SK-MEL-5 (cell line): ENCODE measurements around a stretch of chr12.

RAMPAGE:
- cytosol, long total RNA, result no peak
- long total RNA, result no peak
- nucleus, long total RNA, result no peak
Observed at GRCh38 chr12:11761871-11762590, 112.6 kb downstream of the ETV6 start.

GRCh38 chr12:11863677-11864506, 206.8 kb upstream of the BCL2L14 start:
RAMPAGE:
- cytosol, long total RNA, result no peak
- long total RNA, result no peak
- nucleus, long total RNA, result no peak

DNA sequence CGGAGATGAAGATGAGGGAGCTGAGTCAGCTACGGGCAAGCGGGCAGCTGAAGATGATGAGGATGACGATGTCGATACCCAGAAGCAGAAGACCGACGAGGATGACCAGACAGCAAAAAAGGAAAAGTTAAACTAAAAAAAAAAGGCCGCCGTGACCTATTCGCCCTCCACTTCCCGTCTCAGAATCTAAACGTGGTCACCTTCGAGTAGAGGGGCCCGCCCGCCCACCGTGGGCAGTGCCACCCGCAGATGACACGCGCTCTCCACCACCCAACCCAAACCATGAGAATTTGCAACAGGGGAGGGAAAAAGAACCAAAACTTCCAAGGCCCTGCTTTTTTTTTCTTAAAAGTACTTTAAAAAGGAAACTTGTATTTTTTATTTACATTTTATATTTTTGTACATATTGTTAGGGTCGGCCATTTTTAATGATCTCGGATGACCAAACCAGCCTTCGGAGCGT, 40.7 kb downstream of the BCL2L14 start:
RAMPAGE:
- cytosol, long total RNA, result no peak
- long total RNA, result no peak
- nucleus, long total RNA, result no peak

DNA sequence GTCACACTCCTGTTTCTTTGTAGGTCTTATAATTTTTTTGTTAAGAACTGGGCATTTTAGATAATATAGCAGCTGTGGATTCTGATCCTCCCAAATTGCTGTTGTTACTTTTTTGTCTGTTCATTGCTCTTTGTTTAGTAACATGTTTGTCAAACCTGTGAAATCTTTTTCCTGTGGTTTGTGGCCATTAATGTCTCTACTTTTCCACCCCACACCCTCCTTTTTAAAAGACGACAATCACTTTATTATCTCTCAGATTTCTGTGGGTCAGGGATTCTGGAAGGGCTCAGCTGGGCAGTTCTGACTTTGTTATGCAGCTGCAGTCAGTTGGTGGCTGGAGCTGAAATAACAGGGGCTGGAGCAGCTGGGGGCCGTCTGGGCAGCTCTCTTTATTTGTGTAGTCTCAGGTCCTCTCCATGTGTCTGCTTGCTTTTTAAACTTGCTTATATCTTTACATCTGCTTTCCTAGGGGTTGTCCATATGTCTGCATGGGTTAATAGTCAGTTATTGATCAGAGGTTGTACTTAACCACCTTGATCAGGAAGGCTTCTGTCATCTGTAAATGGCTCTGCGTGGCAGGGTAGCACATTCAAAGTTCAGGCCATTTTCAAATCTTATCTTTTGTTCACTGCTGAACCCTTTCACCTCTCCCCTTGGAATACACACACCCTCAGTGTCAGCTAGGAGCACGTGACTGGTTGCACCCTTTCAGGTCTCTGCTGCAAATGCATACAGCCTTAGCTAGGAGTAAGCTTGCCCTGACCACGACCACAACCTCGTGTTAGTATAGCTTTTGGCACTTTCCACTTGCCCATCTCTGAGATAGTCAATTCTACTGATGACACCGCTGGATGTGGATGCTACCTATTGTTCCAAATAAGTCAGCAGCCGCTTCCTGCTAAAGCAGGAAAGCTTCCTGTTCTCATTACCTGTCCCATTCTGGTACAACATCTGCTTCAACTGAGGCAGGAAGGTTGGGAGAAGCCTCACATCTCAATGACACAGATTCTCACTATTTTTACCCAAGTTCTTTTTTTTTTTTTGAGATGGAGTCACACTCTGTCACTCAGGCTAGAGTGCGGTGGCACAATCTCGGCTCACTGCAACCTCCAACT, 28.0 kb downstream of the BORCS5 start:
RAMPAGE:
- cytosol, long total RNA, result no peak
- long total RNA, result no peak
- nucleus, long total RNA, result no peak

DNA sequence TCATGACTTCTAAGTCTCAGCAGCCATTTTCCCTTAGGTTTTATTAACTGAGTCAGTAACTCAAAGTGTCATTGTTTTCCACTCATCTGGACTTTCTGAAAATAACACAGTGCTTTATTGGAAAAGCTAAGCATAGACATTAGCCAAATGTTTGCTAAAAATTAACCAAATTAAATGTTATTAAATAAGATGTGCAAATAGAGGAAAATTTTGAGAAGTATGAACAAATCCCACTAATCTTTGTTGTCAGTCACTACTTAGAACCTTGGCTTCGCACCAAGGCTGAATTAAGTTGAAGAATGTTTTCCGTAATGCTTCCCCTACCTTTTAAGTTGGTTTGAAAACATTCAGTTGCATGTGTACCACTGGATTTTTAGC, 42.9 kb downstream of the BORCS5 start:
RAMPAGE:
- cytosol, long total RNA, result no peak
- long total RNA, result no peak
- nucleus, long total RNA, result no peak

DNA sequence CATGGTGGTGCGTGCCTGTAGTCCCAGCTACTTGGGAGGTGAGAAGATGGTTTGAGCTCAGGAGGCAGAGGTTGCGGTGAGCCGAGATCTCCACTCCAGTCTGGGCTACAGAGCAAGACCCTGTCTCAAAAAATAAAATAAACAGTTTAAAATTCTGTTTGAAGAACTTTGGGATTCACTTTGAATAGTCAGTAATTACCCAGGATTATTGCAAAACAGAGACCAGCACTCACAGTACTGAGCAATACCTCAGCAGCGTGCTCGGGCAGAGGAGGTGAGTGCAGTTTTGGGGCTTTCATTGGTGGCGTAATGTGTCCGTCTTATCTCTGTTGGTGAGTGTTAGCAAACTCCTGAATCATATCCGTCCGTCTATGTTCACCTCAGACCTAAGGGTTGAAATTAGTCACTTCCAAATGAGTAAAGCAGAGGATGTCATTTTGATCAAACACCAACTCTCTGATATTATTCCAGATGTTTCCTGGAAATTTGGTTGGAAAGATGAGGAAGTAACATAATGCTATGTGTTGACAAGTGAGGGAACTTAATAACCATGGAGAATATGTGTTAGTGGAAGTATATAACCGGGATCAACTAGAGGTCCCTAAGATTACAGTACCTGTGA, 82.7 kb downstream of the BORCS5 start:
RAMPAGE:
- cytosol, long total RNA, result no peak
- long total RNA, result no peak
- nucleus, long total RNA, result no peak

DNA sequence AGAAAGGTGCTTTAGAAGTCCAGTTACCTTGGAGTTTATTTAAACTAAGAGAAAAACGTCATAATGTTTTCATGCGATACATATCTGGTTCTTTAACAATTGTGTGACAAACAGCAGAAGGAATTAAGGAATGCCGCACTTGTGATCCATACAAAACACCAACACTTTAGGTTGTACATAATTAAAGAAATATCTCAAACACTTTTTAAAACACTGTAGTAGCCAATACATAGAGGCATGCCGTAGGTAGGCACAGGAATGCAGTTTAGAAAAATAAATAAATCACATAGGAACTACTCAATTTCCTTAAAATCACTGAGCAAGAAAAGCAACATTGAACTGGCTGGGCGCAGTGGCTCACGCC, 94.4 kb downstream of the BORCS5 start:
RAMPAGE:
- cytosol, long total RNA, result no peak
- long total RNA, result no peak
- nucleus, long total RNA, result no peak

DNA sequence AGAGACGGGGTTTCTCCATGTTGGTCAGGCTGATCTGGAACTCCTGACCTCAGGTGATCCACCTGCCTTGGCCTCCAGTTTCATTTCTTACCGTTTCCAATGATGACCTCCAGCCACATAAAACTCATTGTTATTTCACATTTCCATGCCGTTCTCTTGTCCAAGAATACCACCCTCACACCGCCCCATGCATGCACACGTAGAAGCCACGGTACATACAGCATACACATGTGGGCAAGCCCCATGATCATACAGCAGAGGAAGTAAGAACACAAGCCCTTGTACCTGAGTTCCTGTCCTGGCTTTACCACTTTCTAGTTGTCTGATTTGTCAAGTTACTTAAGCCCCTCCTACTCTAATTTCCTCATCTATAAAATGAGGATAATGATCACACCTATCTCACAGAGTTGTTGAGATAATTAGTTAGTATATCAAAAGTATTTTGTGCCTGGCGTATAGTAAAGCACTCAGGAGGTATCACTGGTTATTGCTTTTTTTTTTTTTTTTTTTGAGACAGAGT, 59.9 kb downstream of the DUSP16 start:
RAMPAGE:
- cytosol, long total RNA, result no peak
- long total RNA, result no peak
- nucleus, long total RNA, result no peak

DNA sequence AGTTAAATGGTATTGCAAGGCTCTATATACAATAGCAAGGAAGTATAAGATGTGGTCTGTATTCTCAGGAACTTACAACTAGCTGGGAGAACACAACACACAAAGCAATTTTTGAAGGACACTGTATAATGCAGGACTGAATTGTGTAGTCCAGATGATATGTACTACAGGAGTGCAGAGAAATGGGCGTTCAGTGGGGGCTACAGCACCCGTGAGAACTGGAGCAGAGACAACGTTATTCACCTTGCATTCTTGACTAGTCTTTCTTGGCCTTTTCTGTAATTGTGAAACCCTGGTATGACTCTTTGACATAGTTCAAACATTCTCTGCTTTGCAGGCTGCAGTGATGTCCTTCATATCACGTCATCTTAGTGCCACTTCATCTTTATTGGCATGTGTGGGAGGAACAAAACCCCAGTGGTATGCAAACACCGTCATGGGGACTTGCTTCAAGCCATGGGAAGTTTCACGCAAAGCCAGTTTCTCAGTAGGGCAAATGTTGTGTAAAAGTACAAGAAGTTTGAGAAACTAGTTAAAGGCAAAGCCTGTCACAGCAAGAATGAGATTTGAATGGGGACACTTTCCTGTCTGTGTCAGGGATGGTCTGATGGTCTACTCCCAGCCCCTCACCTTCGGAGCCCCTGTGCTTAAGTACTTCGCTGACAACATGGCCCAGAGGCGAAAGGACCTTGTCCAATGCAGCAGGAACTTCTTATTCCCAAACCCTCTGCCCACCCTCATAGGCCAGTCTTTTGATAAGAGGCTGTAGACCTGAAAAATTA, 20.2 kb upstream of the DUSP16 start:
RAMPAGE:
- cytosol, long total RNA, result no peak
- long total RNA, result no peak
- nucleus, long total RNA, result no peak

GRCh38 chr12:12600656-12601293, 10.9 kb upstream of the CREBL2 start:
RAMPAGE:
- cytosol, long total RNA, result no peak
- long total RNA, result no peak
- nucleus, long total RNA, result no peak

DNA sequence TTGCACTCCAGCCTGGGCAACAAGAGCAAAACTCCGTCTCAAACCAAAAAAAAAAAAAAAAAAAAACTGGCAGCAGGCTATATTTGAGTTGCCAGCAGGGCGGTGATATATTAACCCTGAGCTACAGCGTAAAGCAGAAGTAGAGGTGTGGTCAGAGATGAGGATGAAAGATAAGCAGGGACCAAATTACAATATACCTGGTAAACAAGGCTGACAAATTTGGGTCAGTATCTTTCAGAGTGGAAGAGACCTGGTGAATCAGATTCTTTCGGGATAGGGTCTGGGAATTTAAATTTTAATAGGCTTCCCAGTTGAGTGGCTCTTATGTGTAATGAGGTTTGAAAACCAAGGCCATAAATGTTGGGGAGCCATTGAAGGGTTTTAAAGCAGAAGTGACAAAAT, 9.8 kb downstream of the CREBL2 start:
RAMPAGE:
- cytosol, long total RNA, result no peak
- long total RNA, result no peak
- nucleus, long total RNA, result no peak

GRCh38 chr12:12624300-12624758, 12.7 kb downstream of the CREBL2 start:
RAMPAGE:
- cytosol, long total RNA, result no peak
- long total RNA, result no peak
- nucleus, long total RNA, result no peak

RAMPAGE:
- cytosol, long total RNA, result no peak
- long total RNA, result no peak
- nucleus, long total RNA, result no peak
Observed at GRCh38 chr12:12697033-12697584, 1.1 kb upstream of the GPR19 start.

GRCh38 chr12:12736422-12737167, 19.4 kb downstream of the CDKN1B start:
RAMPAGE:
- cytosol, long total RNA, result no peak
- long total RNA, result no peak
- nucleus, long total RNA, result no peak

RAMPAGE:
- cytosol, long total RNA, result no peak
- long total RNA, result no peak
- nucleus, long total RNA, result no peak
Observed at GRCh38 chr12:12776177-12776757, 9.2 kb upstream of the APOLD1 start.

DNA sequence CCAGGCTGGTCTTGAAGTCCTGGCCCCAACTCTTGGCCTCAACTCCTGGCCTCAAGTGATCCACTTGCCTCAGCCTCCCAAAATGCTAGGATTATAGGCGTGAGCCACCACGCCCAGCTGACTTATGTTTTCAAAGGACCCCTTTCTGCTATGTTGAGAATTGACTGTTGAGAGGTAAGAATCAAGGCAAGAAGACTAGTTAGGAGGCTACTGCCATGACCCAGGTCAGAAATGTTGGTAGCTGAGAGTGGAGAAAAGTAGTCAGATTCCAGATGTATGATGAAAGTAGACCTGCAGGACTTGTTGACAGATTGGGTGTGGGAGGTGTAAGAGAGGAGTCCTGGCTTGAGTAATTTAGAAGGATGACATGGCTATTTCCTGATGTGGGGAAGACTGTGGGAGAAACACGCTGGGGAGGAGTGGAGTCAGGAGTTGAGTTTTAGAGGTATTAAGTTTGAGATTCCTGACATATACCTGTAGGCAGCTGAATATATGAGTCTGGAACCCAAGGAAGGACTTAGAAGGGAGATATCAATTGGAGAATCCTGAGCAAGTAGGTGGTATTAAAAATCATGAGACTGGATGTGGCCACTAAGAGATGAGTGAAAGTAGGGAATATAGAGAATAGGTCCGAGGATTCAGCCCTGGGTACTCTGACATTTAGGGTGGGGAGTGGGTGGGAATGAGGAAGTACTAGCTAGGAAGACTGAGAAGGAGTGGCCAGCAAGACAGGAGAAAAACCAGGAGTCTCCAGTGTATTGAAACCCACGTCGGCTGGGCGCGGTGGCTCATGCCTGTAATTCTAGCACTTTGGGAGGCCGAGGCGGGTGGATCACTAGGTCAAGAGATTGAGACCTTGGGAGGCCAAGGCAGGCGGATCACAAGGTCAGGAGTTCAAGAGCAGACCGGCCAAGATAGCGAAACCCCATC, 12.6 kb upstream of the DDX47 start:
RAMPAGE:
- cytosol, long total RNA, result no peak
- long total RNA, result no peak
- nucleus, long total RNA, result no peak

DNA sequence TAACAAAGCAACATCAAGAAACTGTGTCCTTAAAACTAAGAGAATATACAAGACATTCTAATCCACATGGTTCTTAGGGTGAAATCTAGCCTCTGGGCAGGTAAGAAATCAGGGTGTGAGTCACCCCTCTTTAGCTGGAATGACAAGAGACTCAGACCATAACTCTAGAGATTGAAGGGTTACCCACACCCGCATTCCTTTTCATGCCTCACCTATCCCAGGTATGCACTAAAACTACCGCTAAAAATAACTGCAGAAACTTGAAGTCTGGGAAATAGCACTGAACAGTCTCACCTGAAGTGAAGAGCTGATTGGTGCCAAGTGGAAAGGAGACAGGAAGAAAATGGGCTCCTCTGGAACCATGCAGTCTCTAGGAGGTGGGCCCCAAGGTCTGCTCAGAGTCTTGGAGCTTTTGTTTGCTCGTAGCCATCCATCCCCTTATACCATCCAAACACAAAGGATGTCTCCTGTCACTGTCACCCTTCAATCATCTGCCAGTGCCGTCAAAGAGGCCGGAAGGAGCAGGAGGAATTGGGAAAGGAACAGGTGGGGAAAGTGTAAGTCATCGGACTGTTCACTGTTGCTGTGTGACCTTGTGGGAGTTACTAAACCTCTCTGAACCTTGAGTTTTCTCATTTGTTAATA, 22.3 kb downstream of the DDX47 start:
RAMPAGE:
- cytosol, long total RNA, result no peak
- long total RNA, result no peak
- nucleus, long total RNA, result no peak

RAMPAGE:
- cytosol, long total RNA, result no peak
- long total RNA, result no peak
- nucleus, long total RNA, result no peak
Observed at GRCh38 chr12:12837551-12838240, 24.6 kb downstream of the DDX47 start.

RAMPAGE:
- cytosol, long total RNA, result no peak
- long total RNA, result no peak
- nucleus, long total RNA, result no peak
Observed at GRCh38 chr12:12876934-12877728, 14.2 kb upstream of the GPRC5A start.

DNA sequence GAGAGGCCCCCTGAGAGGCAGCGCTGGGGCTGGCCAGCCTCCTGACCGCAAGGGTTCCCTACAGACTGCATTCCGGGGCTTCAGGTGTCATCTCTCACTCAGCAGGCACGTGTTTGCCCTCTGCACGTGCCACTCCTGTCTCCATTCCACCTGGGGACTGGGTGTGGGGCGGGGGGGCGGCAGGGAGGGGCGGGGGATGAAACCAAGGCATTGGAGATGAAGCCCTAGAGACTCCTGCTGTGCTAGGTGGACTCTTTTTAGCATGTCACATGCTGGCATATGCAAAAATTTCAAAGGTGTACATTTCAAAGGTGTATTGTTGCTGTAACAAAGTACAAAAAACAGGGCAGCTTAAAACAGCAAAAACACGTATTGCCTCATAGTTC, 5.9 kb upstream of the GPRC5A start:
RAMPAGE:
- cytosol, long total RNA, result no peak
- long total RNA, result no peak
- nucleus, long total RNA, result no peak